Pericardium fibroblast (primary cell): ENCODE results near the genes RPL37 and MROH2B.

- RAMPAGE, long total RNA = no peak
Measured at GRCh38 chr5:38807674-38808108, 38.1 kb upstream of the OSMR start.

- RAMPAGE, long total RNA = no peak
Measured at GRCh38 chr5:39055057-39055611, 19.1 kb downstream of the RICTOR start.

GRCh38 chr5:39065510-39066349, 8.5 kb downstream of the RICTOR start:
- RAMPAGE, long total RNA = no peak

- RAMPAGE, long total RNA = no peak
Measured at GRCh38 chr5:39066350-39066689, 7.9 kb downstream of the RICTOR start.

DNA sequence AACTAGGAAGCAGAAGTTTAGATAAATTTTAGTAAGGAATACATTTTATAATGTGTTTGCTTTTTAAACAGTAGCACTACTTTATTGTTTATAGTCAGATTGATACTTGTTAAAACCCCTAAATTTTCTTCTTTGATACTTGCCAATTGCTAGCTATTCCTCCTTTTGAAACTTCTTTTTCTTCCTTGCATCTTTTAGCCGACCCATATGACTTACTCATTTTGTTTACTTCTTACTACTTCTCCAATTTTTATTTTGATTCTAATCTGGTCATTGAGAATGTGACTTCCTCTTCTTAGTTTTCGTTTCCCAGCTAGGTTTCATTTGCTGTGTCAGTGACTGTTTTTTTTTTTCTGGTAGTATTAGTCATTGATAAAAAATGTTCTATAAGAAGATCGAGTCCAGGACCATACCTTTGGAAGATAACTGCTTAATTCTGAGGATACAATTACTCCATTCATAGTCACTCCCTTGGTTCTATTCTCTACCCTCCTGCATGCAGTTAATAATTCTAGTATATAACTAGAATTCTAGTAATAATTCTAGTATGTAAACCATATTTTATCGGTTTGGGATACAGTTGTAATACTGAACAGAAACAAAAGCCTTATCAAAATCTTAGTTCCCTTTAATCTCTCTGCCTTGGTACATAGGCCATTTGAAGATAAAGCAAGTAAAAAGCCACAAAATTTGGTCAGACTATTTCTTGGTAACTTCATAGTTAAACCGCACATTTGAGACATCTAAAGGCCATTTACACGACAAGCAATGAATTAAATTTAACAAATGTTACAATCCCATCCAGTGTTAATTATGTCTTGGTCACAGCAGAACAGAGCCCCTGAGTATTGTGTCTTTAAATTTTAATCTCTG, 2.9 kb upstream of the RICTOR start:
- RAMPAGE, long total RNA = no peak

DNA sequence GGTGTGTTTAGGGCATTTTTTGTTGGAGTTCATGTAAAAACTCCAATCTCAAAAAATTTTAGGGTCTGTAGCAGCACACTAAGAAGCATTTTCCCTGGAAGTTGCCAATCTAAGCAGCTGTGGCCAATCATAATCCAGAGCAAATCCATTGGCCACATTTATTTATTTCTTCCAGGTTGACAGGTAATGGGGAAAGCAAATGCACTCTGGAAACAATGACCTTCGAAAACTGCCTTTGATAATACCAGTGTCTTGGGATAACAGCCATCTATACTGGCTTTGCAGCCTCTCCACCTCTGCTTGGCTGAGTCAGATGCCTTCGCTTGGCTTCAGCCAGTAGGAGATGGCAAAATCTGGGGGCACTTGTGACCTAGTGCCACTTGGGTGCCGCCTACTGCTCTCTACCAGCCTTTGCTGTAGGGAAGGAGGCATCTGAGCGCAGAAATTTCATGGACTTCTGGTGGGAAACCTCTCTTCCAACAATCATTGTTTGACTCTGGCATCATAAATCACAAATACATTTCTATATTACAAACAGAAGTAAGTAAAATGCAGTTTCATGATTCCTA, 21.9 kb downstream of the FYB1 start:
- RAMPAGE, long total RNA = no peak

GRCh38 chr5:39370431-39371094, 6.3 kb upstream of the C9 start:
- RAMPAGE, long total RNA = no peak

- RAMPAGE, long total RNA = no peak
Measured at GRCh38 chr5:39519590-39520058, 94.8 kb upstream of the DAB2 start.

DNA sequence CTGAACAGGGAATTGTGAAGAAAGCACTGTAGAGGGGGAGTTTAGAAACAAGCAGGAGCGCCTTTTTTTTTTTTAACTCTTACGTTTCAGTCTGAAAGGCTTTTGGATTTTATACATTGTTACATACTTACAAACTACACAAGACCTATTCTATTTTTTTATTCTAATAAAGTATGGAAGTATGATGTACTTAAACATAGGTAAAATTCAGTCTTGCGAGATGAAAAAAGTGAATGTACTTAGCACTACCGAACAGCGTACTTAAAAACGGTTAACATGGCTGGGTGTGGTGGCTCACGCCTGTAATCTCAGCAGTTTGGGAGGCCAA, 332.7 kb upstream of the DAB2 start:
- RAMPAGE, long total RNA = no peak

DNA sequence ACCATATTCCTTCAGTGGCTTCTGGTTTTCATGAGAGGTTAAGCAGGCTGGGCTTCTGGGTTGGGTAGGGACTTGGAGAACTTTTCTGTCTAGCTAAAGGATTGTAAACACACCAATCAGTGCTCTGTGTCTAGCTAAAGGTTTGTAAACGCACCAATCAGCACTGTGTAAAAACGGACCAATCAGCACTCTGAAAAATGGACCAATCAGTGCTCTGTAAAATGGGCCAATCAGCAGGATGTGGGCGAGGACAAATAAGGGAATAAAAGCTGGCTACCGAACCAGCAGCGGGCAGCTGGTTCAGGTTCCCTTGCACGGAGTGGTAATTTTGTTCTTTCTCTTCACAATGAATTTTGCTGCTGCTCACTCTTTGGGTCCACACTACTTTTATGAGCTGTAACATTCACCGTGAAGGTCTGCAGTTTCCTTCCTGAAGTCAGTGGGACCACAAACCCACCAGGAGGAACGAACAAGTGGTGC, 620.3 kb upstream of the PTGER4 start:
- RAMPAGE, long total RNA = no peak

- RAMPAGE, long total RNA = no peak
Measured at GRCh38 chr5:40386340-40386815, 293.3 kb upstream of the PTGER4 start.

DNA sequence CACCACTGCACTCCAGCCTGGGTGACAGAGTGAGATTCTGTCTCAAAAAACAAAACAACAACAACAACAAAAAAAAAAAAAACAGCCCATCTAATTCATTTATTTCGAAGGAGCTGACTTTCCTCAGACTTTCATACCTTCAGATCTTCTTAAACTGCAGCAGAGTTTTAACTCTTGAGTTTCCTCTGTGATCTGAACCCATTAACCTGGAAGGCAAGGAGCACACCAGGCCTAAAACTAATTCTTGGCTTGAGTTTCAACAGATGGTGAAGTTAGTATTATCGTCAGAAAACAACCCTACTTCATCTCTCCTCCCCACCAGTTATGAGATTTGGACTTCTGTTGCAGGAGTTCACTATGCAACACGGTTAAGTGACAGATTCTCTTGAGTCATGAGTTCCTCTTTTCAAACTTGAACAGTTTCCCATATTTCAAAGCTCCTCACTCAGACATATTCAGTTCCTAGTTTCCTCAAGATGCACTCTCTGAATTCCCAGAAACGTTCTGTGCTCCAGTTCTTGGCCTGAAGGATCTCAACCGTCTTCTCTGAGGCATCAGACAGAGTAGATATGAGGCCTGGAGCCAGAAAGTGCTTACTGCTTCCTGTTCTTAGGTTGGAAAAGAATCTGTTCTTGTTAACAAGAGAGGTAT, 7.4 kb upstream of the PTGER4 start:
- RAMPAGE, long total RNA = no peak

- RAMPAGE, long total RNA = no peak
Measured at GRCh38 chr5:40680665-40681243, 1.0 kb downstream of the PTGER4 start.

- RAMPAGE, long total RNA = no peak
Measured at GRCh38 chr5:40797294-40797991, 731 bp downstream of the PRKAA1 start.

DNA sequence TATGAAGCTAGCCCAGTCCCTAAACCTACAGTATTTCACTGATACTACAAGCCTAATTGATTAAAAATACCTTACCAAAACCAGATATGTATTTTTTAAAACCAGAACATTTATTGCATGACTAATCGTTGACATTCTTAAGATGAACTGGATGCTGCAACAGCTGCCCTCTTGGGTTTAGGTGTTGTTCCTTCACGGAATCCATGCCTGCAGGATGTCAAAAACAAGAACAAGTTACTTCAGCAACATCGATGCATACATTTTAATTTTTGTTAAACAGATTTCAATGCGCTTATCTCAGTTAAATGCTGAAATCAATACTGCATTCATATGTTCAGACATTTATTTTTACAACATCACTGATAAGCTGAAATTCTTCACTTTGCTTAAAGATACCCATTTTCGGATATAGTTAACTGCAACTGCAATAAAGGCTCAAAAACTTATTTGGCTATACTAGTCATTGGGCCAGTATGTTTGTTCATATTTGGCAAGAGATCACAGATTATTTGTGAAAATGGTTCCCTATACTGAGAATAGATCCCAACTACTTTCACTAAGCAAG, 2.6 kb downstream of the RPL37 start:
- RAMPAGE, long total RNA = no peak

DNA sequence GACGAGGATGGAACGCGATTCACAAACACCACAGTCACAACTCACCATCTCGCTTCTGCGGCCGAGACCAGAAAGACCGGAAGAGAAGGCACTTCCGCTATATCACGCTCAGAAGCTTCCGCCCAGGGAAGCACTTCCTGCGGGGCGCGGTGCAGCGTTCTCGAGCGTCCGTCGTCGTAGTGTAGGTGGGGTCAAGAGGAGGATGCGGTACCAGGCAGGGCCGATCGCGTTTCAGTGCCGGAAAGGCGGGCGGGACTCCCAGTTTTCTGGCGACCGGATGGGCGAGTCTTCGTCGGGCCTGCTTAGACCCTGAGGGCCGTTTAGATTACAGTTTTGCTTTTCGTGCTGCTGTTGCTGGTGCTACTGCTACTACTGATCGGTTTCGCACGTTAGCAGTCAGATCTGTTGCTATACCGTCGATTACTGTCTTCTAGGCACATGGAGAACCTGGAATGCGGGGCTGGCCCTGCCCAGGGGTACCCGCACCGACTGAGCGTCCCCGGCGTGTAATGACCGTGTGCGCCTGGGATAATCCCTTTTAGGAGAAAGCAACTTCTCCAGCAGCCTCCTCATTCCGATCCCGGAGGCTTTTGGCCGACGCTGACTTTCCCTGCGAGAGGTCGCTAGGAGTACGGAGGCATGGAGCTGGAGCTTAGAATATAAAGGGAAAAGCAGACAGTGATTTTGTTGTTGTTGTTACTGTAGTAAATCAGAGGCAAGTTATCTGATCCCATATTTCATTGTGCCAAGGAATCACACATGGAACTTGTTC, at the start of gene RPL37:
RPL37 (minus strand) TSS at position 85 of the 772 bp plus-strand sequence.
- RAMPAGE, long total RNA = start-site peak on the minus strand centred at position 79 of the sequence, 46 bp wide, 29,801 and 10,941 reads in 2 replicates

GRCh38 chr5:40842369-40842734, 1.2 kb downstream of the CARD6 start:
- RAMPAGE, long total RNA = no peak

GRCh38 chr5:41071076-41071576, at the start of gene MROH2B:
Gene MROH2B, minus strand, starts transcription at chr5:41071342.
- RAMPAGE, long total RNA = no peak

DNA sequence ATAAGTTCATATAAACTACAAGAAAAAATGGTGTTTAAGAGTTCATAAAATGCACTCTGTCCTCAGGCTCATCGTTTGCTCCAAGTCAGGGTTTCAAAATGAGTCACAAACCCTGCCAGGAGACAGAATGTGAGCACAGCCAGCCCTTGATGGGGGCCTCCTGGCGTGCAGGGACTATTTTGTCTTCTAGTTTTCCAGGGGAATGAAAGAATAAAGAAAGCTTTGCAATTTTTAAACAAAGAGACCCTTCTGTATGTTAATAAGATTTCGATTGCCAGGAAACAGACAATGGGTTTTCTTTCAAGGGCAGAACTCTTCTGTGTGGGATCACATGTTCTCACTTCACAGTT, 121.4 kb upstream of the C6 start:
- RAMPAGE, long total RNA = no peak

DNA sequence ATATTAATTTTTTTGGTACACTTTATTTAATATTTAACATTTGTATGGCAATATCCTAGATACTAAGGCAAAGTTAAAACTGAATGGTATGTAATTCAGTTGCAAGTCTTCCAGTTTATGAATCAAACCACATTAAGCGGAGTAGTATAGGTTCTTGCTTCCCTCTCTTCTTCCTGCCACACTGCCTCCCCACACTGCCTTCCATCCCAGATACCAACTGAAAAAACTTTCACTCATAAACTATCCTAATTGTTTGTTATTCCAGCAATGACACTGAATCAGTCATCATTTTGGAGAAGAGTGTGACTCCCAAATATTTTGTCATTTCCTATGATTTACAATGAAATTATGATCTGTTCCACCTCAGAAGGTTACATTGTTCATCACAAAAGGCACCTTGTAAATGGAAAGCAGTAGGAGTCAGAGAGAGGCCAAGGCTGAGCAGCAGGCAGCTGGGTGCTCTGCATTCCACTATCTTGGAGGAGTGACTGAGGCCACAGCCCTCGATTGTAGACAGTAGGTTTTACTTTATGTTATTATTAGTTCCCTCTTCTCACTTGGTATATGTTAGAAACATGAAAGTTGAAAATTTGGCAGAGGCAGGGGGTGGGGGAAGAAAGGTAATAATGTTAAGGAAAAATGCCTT, 91.8 kb downstream of the PLCXD3 start:
- RAMPAGE, long total RNA = no peak